SK-N-DZ (cell line): ENCODE measurements around a stretch of chr19.

DNA sequence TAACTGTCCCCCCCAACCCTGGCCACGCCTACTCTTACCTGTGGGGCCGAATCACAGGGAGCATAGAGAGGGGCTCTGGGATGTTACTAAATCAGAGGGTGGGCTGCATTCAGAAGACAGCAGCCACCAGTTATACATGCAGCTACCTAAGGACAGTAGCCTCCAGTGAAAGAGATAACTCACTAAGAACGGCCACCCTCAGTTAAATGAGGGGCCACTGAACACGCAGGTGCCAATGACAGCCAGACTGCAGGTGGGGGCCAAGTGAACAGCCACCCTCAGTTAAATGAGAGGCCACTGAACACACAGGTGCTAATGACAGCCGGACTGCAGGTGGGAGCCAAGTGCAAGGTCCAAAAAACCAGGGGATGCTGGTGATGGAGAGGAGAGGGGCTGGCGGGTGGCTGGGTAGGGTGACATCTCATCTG is 3.8 kb downstream of the MED16 start:
RAMPAGE:
- cytosol, long total RNA, result no peak
- nucleus, long total RNA, result no peak

RAMPAGE:
- cytosol, long total RNA, result no peak
- nucleus, long total RNA, result no peak
These were observed 1.0 kb upstream of the ARID3A start for GRCh38 chr19:924809-925244.

DNA sequence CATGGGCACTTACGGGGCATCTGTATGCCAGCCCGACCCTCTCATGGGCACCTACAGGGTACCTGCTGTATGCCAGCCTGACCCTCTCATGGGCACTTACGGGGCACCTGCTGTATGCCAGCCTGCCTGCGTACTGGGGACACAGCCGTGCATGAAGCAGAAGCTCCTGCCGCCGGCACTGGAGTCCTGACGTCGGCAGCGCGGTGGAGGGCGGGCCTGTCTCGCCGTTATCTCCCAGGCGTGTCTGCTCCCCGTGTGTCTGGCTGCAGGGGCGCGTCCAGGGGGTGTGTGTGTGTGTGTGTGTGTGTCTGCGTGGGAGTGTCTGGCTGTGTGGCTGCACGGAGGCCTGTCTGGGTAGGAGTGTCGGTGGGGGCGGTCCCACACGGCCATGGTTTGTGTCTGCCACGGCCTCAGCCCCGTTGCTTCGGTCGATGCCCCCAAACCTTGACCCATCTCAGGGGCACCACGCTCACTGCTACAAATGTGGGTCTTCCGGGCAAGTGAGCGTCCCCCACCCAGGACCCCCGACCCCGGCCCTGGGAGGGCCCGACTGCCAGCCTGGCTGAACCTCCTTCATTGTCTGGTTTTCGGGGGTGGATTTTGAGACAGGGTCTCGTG is 18.3 kb downstream of the ARID3A start:
RAMPAGE:
- cytosol, long total RNA, result no peak
- nucleus, long total RNA, result no peak

GRCh38 chr19:954712-955450 is 29.0 kb downstream of the ARID3A start:
RAMPAGE:
- cytosol, long total RNA, result no peak
- nucleus, long total RNA, result no peak

GRCh38 chr19:1011582-1012767 is 8.9 kb downstream of the TMEM259 start:
RAMPAGE:
- cytosol, long total RNA, result no peak
- nucleus, long total RNA, result no peak

GRCh38 chr19:1069047-1069536 is 2.1 kb downstream of the ARHGAP45 start:
RAMPAGE:
- cytosol, long total RNA, result no peak
- nucleus, long total RNA, result no peak

RAMPAGE:
- cytosol, long total RNA, result no peak
- nucleus, long total RNA, result no peak
These were observed 5.3 kb downstream of the POLR2E start for GRCh38 chr19:1089634-1090525.

DNA sequence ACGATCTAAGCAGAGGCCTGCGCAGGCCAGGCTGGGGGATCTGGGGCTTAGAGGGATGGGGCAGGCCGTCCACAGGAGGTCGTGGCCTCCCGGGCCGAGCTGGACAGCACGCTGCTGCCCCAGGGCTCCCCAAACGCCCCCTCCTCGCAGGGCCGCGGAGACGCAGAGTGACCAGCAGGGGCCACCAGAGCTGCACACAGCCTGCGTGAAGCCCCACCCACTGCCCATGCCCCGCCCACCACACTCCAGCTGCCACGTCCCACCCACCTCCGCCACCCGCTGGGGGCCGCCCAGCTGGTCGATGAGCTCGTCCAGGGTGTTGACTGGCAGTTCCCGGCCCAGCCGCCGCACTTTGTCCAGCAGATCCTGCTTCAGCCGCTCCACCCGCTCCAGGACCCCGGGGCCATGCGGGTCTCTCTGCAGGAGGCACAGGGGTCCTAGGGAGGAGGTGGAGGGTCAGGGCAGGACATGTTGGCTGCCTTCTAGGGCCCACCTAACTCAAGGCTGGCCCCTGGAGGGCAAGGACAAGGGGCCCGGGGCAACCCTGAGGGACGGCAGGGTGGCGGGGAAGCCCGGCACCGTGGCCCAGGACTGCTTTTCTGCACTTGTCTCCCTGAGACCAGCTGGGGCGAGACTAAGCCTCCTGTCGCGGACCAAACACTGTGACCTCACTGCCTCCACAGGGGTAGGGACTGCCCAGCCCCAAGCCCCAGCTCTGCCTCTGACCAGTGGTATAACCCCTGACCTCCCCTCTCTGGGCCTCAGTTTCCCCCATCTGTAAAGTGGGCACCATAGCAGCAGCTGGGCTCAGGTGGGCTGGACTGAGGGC is 9.7 kb downstream of the GPX4 start:
RAMPAGE:
- cytosol, long total RNA, result no peak
- nucleus, long total RNA, result no peak

GRCh38 chr19:1116917-1117631 is 13.3 kb downstream of the GPX4 start:
RAMPAGE:
- cytosol, long total RNA, result no peak
- nucleus, long total RNA, result no peak

GRCh38 chr19:1130437-1131667 is 27.1 kb downstream of the GPX4 start:
RAMPAGE:
- cytosol, long total RNA, result no peak
- nucleus, long total RNA, result no peak

GRCh38 chr19:1143781-1144286 is 30.2 kb downstream of the SBNO2 start:
RAMPAGE:
- cytosol, long total RNA, result no peak
- nucleus, long total RNA, result no peak

RAMPAGE:
- cytosol, long total RNA, result no peak
- nucleus, long total RNA, result no peak
These were observed 5.4 kb downstream of the SBNO2 start for GRCh38 chr19:1168273-1169508.

GRCh38 chr19:1192402-1192710 is 13.2 kb upstream of the STK11 start:
RAMPAGE:
- cytosol, long total RNA, result no peak
- nucleus, long total RNA, result no peak

DNA sequence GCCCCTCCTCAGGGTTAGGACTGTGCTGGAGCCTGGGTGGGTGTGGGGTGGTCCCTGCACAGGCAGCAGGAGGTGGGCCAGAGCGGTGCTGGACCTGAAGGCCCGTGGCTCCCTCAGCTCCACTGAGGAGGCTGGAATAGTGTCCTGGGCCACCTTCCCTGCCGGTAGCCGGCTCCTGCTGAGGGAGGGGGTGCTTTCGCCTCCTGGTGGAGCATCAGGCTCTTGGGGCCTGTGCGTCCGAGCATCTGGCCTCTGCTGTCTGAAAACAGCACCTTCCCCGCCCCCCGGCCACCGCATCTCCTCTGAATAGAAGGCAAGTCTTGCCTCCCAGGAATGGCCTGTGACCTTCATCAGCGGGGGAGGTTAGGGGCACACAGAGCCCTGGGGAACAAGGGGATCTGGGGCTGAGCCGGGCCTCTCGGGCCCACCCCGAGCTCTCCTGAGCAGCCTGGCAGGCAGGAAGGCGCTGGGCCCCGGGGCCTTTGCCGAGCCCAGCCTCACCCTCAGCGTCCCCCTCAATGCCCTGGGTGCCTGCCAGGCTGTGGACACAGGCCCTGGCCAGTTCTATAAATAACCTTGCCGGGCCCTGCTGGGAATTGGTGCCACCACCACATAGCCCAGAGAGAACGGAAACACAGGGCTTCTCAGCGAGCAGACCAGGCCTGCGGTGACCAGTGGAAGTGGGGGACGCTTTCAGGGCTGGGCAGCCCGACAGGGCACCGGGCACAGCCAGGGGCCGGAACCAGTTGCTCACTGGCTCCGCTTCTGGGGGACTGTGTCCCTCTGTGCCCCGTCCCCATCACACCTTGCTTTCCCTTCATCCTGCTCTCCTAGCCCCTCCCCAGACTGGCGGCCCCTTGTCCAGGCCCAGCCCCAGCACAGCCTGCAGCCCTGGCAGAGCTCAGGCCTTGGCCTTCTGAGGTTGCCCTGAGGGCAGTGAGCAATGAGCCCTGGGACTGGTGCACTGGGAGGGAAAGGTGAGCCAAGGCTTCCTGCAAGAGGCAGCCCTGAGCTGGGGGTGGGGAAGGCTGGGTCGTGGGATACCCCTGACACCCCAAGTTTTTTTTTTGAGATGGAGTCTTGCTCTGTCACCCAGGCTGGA is 9.5 kb downstream of the STK11 start:
RAMPAGE:
- cytosol, long total RNA, result no peak
- nucleus, long total RNA, result no peak

DNA sequence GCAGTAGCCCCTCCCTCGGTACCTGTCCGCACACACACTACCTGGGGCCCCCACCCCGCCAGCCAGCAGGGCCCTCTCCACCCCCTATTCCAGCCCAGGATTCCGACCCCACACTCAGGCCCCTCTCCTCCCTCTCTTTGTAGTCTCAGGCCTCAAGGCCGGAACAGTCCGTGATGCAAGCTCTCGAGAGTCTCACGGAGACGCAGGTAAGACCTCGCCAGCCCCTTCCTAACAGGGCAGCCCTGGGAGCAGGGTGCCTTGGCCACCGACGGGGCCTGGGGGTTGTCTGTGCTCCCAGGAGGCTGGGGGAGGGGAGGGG is 3.3 kb downstream of the MIDN start:
RAMPAGE:
- cytosol, long total RNA, result no peak
- nucleus, long total RNA, result no peak

DNA sequence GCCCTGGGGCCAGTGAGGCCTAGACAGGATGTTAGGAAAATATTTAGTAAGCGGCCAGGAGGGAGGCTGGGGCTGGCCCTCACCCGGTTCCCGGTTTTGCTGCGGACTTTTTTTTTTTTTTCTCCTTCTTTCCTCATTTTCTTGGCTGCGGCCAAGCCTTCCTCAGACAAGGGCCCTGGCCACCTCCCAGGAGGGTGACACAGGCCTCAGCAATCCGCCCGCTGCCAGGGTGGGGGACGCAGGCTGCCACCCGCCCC is 4.0 kb downstream of the MIDN start:
RAMPAGE:
- cytosol, long total RNA, result no peak
- nucleus, long total RNA, result no peak

RAMPAGE:
- cytosol, long total RNA, result no peak
- nucleus, long total RNA, result no peak
These were observed 5.7 kb downstream of the MIDN start for GRCh38 chr19:1254048-1254484.

DNA sequence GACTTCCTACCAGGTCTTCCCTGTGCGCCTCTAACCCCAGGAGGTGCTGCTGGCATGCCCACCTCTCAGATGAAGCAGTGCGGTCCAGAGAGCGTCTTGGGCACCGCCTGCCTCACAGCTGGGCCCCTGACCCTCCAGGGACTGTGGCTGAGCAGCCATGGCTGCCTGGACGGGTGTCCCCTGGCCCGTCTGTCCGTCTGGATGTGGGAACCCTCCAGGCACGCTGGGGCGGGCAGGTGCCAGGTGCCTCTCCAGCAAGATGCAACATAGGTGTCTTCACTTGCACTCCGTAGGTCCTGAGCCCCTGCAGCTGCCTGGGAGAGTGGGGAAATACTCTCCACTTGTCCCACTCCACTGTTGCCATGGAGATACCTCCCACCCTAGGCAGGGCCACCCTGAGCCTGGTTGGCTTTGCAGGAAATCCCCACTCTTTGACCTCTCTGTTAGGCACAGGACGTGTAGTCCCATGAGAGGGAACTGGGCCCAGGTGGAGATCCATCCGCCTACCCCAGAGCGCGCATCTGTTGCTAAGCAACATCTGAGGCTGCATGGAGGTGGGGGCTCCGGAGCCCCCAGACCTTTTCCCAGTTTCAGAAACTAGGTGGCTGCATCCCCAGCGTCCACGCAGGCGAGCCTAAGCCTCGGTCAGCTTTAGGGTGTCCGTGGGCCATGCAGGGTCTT is 4.5 kb upstream of the CIRBP start:
RAMPAGE:
- cytosol, long total RNA, result no peak
- nucleus, long total RNA, result no peak

DNA sequence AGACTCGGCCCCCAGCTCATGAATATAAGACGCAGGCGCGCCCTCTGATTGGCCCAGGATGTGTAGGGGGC is 84 bp upstream of the CIRBP start:
RAMPAGE:
- cytosol, long total RNA, result no peak
- nucleus, long total RNA, result no peak

DNA sequence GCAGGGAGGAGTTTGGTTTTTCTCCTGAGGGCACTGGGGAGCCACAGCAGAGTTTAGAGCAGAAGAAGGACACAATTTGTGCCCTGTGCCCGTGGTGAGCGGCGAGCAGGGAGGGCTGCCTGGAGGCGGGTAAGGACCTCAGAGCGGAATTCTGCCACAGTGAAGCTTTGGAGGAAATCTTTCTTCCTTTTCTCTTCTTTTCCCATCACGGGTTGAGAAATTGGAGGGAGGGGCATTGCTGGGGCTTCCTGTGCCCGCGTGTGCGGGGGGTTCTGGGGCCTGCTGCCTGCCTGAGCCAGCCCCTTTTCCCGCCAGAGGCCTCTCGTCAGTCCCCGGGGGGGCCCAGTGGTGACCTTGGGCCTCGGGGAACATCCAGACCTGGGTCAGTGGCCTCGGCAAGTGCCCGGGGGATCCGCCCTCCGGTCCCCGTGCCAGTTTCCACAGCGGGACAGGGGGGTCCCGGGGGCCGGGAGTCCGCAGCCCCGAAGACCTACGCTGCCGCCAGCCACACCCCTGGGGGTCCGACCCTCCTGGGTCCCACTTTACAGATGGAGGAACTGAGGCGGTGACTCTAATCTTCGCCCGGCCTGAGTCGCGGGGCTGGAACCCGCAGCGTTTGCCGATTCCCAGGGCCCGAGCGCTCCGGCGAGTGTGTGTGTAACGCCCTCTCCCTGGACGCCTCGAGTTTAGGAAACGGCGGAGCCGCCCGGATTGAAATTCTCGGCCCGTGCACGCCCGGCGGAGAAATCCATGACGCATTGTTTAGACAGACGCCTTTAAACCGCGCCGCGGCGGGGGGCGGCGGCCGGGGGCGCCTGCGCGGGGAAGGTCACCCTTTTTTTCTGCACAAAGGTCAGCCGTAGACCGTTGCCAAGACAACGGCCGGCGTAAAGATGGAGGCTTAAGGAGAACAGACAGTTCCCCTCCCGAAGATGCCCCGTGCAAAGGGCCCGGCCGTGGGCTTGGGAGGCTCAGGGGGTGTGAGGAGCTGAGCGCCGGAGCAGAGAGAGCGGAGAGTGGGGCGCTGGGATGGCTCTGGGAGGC is 29.9 kb upstream of the PWWP3A start:
RAMPAGE:
- cytosol, long total RNA, result no peak
- nucleus, long total RNA, result no peak